GM23248 (cell line): ENCODE measurements around a stretch of chr2.

- RAMPAGE, long total RNA: no peak
Observed at GRCh38 chr2:74881250-74881865, 47.4 kb downstream of the HK2 start.

DNA sequence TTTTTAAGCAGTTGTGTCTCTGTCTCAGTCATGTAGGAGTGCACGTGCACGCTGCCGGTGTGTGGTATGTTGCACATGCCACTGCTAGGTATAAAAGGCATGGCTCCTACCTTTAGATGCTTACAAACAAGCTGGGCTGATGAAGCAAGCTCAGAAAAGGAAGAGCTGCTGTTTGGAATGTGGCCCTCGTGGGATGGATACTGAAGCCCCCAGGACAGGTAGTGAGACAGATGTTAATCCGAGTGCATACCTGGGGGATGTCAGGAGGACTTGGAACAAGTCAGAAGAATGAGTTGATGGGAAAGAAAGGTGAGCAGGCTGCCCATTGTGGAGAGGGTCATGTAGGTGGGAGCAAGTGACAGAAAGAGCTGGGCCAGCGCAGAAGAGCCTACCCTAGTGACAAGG, 49.2 kb downstream of the HK2 start:
- RAMPAGE, long total RNA: no peak

- RAMPAGE, long total RNA: no peak
Observed at GRCh38 chr2:76579571-76579961, 868.9 kb upstream of the GCFC2 start.

- RAMPAGE, long total RNA: no peak
Observed at GRCh38 chr2:79001231-79001642, 24.3 kb upstream of the REG3G start.

GRCh38 chr2:79832265-79833072, 319.6 kb downstream of the CTNNA2 start:
- RAMPAGE, long total RNA: no peak

DNA sequence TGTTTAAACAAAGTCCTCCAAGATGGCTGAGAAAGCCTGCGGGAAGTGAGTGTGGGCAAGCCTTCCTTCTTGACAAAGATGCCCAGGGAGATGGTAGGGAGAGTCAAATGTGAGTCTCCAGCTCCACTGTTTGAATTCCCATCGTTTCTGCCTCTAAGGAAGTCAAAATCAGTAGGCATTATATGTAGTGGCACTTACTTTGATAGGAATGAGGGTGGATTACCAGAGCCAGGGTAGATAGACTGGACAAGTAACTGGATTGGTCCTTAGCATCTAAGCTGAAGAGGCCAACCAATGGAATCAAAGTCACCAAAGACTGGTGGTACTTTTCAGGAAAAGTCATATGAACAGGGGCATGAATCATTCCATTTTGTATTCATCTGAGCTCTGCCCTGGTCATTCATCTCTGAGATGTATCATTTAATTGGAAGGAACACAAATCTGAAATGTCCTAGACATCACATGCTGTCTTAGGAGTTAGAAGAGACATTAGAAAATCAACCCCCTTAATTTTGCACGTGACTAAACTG, 1.3 kb upstream of the LRRTM1 start:
- RAMPAGE, long total RNA: no peak

GRCh38 chr2:81304452-81304788, 999.9 kb upstream of the LRRTM1 start:
- RAMPAGE, long total RNA: no peak

- RAMPAGE, long total RNA: no peak
Observed at GRCh38 chr2:84053006-84053351, 406.1 kb downstream of the SUCLG1 start.

DNA sequence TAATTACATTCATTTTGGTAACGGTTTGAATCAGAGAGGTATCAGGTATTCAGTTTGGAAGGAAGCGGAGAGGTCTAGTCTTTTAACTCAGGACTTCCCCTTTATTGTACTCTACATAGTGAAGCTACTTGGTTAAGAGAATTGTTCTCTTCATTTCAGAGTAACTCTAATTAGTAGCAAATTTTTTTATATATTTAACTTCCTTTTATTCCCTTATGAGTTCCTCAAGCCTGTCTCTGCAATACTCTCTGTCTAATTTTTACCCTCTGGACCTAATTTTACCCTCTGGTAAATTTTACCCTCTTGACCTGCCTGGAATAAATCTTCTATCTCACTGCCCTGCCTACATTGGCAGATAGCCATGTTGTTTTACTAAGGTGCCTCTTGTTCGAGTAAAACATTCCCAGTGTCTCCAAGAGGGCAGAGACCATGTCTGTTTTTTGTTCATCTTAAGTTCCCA, 170.6 kb downstream of the DNAH6 start:
- RAMPAGE, long total RNA: no peak

DNA sequence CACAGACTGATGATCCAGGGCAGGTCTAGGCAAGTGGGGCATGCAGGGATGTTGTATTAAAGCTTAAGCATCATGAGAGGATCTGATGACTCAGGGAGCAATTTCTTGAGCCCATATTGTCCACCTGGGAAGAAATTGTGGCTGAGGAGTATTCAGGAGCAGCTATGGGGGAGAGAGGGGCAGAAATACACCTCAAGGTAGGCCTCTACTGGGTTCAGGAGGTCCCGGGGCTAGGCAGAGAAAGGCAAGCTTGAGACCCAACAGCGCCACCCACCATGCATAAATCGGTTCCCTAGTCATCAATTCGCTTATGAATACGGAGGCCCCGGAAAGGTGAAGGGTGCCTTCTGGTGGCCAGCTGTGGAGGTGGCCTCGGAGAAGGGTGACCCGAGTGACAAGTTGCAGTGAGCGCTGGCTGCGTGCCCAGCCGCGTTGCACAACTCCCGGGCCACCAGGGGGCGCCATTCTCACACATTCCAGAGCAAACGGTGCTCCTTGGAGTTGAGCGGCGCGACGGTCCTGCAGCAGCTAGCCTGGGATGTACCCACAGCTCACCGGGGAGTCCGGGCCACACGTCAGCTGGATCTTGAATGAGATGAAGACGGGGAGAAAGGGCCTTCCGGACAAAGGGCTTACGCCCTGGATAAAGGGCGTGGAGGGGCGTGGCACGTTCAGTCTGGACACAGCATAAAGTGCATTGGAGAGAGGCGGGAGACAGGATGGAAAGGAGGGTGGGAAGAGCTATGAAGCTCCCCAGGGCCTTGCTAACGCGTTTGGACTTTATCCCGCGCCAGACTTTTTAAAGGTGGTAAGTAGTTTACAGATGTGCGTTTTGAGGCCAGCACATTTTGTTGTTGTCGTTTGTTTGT, 20.3 kb downstream of the TMSB10 start:
- RAMPAGE, long total RNA: no peak

GRCh38 chr2:84941175-84941384, 29.9 kb upstream of the KCMF1 start:
- RAMPAGE, long total RNA: no peak

DNA sequence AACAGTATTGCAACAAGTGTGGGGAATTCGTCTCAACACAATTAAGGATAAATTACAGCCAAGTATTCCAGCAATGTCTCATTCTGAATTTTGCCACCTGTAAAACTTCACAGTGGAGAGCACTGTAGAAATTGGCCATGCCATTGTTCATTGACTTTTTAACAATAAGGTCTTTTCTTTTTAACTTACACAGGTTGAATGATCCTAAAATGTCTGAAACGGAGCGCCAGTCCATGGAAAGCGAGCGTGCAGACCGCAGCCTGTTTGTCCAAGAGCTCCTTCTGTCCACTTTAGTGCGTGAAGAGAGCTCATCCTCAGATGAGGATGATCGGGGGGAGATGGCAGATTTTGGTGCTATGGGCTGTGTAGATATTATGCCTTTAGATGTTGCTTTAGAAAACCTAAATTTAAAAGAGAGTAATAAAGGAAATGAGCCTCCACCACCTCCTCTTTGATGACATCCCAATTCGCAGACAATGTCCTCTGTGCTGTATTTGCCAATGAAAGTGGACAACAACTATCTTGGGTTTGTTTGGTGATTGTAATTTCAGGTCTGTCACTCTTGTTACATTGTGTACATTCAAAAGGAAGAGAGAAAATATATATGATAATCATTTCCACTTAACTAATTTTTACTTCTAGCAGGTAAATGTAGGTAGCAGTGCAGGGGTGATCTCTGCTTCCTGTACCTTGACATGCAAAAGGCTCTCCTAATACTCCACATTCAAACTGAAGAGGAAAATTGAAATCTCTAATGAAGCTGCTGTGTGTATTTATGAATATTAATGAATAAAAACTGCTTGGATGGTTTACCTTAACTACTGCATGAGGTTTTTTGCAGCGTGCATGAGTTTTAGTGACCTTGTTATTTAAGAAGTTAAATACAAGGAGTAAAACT, 80.0 kb upstream of the TCF7L1 start:
- RAMPAGE, long total RNA: no peak

DNA sequence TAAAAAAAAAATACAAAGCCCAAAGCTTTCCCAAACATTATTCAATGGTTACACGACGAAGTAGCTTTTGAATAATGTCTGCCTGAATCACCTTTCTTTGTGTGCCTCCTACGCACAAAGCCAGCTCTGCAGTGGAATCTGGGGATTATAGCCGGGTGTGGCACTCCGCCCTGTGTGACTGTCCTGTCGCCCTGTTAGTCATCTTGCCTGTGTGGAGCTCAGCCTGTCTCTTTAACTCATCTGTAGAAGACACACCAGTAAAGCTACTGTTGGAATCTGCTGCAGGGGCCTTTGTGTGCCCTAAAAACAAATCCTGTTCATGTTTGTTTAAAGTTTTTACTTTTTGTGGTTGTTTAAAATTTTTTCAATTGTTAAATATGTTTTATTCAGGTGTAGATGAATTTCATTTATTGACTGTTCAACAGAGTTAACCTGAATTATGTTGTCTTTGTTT, 79.3 kb upstream of the TCF7L1 start:
- RAMPAGE, long total RNA: no peak

GRCh38 chr2:85056269-85057026, 76.7 kb upstream of the TCF7L1 start:
- RAMPAGE, long total RNA: no peak

- RAMPAGE, long total RNA: no peak
Observed at GRCh38 chr2:85139295-85140351, 6.4 kb downstream of the TCF7L1 start.

GRCh38 chr2:85155129-85155440, 21.9 kb downstream of the TCF7L1 start:
- RAMPAGE, long total RNA: no peak

DNA sequence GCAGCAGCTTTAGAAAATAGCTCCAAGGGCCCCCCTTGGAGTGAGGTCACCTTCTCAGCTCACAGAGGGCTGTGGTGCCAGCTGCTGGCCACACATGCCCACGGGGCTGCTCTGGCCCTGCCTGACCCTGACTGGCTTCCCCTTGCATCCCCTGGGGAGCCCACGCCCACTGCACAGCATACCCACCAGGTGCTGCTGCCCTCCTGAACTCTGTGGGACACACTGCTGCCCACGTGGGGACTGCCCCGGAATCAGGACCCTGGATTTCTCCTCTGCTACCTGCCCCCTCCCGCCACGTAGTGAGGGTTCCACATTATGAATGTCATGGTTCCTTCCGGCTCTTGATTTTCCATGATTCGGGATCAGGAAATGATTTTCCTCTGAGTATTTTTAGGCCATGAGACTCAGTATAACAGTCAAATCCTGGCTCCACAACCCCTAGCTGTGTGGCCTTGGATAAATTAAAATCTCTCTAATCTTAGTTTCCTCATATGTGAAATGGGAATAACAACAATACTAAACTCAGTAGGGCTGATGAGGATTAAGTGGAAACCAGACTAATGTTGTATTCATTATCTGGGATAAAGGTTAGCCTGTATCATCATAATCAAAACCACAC, 70.1 kb downstream of the TGOLN2 start:
- RAMPAGE, long total RNA: no peak

- RAMPAGE, long total RNA: no peak
Observed at GRCh38 chr2:85306110-85306743, 21.6 kb downstream of the TGOLN2 start.

DNA sequence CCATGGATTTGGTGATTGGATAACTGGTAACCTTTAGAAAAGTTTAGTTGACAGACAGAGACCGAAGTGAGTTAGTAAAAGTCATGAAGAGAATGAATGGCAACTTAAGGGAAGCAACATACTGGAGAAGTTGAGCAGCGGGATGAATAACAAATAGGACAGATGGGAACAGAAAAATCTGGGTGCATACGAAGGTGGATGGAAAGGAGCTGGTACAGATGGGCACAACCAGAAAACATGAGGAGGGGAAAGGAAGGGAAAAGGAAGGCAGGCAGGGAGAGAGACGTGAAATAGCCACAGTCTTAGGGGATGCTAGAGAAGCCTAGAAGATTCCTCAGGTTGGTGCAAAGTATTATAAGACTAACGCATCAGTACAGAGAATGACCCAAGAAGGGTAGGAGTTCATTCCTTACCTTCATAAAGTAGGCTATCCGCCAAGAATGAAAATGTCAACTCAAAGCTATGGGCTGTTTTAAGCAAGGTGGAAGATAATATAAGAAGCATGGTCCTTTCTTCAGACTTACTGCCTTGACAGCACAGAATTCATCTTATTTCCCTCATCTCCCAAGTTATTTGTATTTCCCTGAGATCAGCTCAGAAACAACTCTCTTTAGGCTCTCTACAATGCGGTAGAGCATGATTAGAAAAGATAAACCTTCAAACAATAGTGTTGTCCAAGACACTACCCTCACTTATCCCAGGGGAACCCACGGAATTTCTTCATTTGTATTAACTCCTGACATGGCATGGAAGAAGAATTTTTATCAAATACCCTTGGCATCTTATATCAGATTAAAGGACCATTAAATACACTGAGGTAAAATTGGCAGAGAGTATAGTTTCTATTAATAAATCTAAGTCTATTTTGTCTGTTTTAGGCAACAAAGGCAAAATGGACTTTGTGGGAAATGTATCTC, 6.7 kb downstream of the TGOLN2 start:
- RAMPAGE, long total RNA: no peak

- RAMPAGE, long total RNA: no peak
Observed at GRCh38 chr2:85414735-85415196, 3.7 kb upstream of the SH2D6 start.